ENCODE measurements around the gene GOT1.

DNA sequence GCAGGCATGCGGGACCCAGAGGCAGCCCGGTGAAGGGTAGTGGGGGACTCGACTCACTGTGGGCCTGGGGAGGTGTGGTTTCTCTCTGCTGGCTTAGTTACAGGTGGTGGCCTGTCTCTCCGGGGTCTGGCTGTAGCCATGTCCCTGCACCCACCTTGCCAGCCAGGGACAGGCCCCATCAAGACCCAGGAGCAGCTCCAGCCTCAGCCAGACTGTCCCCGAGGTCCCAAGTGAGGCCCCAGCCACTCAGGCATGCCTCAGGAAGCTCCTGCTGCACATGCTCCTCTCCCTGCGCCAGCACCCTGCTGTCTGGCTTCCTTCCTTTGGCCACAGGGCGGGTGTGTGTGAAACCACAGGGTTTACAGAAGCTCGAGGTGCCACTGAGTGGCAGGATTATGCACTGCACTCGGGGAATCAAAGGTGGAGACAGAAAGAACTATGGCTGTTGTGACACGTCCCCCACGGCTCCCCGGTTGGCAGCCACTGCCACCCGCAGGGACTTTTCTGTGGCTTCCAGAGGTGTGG lies 19.7 kb downstream of the GOLGA7B start:
- PRO-cap, 5 experiments: peak in 1 of 5 experiments; most common minus-strand start position 307 of the sequence (in 1)
- RAMPAGE, long total RNA, 2 experiments: no peak in any of the 2 experiments
- RRBS: 11% methylated on average over 4 of the region's 13 CpGs

DNA sequence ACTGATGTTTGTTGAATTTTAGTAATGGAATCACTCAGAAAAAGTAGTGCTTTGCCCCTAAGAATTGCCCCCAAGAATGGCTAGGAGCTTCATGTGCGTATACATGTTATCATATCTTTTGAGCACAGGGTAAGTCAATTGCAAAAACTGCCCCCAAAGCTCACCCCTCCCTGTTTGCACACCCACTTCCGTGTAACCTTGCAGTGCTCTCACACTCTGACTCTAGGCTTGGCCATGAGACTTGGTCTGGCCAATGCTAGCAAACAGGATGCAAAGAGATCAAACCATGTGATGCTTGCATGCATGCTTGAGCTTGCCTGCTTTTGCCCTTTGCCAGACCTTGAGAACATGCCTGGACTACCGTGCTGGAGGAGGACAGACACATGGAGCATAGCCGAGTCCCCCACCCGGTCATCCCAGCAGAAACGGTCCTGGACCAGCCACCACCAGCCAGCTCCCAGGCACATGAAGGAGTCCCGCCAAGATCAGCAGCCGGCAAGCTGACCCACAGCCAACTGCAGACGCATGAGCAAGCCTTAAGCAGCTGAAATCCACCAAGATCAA lies 23.5 kb downstream of the PYROXD2 start:
- PRO-cap, 5 experiments: no peak in any of the 5 experiments
- RAMPAGE, long total RNA, 2 experiments: no peak in any of the 2 experiments
- RRBS: 62% methylated on average over 4 of the region's 9 CpGs

- PRO-cap, 5 experiments: peak in 1 of 5 experiments; most common plus-strand start chr10:99304386 (in 1)
- RAMPAGE, long total RNA, 2 experiments: no peak in any of the 2 experiments
- RRBS: no CpG with 5 or more reads among the region's 2 CpGs
Observed at GRCh38 chr10:99304136-99304708, 24.9 kb upstream of the CNNM1 start.

- PRO-cap, 5 experiments: peak in 5 of 5 experiments; most common plus-strand start chr10:99430377 (in 1); most common minus-strand start chr10:99430624 (in 4)
- RAMPAGE, long total RNA, 2 experiments: start-site peak on the minus strand in 1 of 2 experiments, at chr10:99430597-99430631 at its widest, 2,223 reads per replicate
- RRBS: 3% methylated on average over 4 of the region's 41 CpGs
Observed at GRCh38 chr10:99430019-99430777, at the start of gene GOT1. Gene GOT1, minus strand, starts transcription at chr10:99430624.

- PRO-cap, 5 experiments: peak in 3 of 5 experiments; most common minus-strand start chr10:99434629 (in 3)
- RAMPAGE, long total RNA, 2 experiments: no peak in any of the 2 experiments
- RRBS: no CpG with 5 or more reads among the region's 10 CpGs
Observed at GRCh38 chr10:99434278-99434951, 4.0 kb upstream of the GOT1 start.

DNA sequence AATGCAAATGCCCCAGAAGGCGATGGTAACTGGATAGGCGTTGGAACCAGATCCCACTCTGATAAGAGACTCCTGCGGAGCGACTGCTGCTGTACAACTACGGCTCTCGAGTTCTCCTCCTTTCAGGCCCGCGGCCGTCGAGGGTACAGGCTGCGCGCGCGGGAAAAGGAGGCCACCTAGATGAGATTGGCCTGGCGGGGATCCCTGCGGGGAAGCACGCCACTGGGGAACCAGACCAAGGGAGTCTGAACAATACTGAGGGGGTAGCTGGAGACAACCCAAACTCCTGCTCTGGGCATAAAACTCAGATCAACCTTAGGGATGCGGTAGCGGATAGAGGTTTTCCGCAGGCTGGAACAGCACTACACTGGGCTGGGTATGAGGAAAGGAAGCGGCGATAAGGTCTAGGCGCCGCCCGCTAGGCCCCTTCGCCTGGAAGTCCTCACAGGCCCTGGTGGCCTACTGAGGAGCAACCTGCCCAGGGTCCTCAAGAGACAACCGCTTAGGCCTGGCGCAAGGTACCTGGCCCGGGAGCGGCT lies 2.8 kb upstream of the NKX2-3 start:
- PRO-cap, 5 experiments: no peak in any of the 5 experiments
- RAMPAGE, long total RNA, 2 experiments: no peak in any of the 2 experiments
- RRBS: 17% methylated on average over 2 of the region's 30 CpGs

- PRO-cap, 5 experiments: no peak in any of the 5 experiments
- RAMPAGE, long total RNA, 2 experiments: no peak in any of the 2 experiments
- RRBS: no CpG with 5 or more reads among the region's 6 CpGs
Observed at GRCh38 chr10:99716558-99717365, 15.2 kb downstream of the COX15 start.

DNA sequence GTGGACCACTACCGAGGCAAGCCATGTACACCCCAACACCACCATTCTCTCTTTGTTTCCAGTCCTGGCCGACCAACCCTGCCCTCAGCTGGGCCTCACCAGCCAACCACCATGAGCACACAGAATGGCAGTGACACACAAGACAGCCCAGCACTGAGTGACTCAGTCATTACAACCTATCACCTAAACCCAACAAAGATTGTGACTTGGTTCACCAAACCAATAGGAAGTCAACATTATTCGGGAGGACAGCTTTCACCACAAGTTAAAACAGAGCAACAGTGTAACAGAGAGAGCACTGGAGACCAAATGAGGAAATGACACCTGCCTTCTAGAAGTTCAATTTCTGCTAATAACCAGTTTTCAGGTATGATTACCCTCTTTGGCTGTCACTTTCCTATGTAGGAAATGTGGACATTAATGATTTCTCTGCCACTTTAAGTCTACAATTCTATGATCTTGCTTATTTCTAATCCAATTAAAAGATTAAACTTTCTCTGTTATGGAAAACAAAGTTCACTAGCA lies 72.1 kb downstream of the DNMBP start:
- PRO-cap, 5 experiments: no peak in any of the 5 experiments
- RAMPAGE, long total RNA, 2 experiments: no peak in any of the 2 experiments
- RRBS: no CpG with 5 or more reads among the region's 3 CpGs

DNA sequence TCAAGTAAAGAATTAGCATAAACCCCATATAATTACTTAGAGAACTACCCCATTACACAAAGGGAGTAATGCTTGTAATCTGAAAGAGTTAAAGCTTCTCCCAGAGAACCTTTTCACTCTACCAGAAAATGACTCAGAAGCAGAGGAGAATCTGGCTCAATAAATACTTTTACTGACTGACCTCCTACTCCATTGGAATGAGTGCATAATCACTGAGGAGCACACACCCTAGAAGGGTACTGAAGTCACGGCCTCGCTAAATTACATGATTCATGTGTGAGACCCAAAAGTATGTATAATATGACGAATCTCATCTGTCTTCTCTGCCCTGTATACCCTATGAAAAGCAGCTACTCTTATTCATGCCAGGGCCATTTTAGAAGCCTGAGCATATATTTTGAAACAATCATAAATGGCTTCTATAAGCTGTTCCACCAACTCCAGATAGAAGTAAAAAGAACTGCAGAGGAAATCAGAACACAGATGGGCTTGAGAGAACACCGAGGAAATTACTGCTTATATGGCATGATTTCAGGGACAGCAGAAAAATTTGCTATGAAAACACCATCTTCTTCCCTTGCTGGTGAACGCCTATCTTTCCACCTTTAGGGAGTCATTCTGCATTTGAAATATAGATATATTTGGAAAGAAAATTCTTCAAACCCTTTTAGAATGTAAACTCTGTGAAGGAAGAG lies 32.6 kb downstream of the DNMBP start:
- PRO-cap, 5 experiments: peak in 1 of 5 experiments; most common plus-strand start position 192 of the sequence (in 1); most common minus-strand start position 120 of the sequence (in 1)
- RAMPAGE, long total RNA, 2 experiments: no peak in any of the 2 experiments
- RRBS: no CpG with 5 or more reads among the region's 5 CpGs

DNA sequence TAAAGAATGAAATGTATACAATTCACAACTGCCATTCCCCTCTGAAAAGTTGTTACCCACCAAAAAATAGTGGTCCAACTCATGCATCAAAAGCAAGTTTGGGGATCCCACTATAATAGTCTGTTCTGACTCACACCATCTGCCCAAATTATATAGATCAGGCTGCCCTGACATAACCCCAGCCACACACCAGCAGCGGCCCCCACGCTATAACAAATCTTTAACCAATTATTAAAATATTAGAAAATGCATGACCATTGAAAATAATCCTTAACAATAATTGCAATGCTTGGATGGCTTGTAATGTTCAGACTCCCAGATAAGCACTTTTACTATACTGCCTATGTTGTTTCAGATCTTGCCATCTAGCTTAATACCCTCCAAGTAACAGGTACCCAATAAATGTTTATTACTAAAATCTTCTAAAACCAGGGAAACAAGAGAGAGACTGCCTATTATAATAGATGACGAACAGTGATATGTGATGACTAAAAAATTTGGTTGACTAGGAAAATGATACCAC lies 1.8 kb upstream of the ERLIN1 start:
- PRO-cap, 5 experiments: no peak in any of the 5 experiments
- RAMPAGE, long total RNA, 2 experiments: no peak in any of the 2 experiments
- RRBS: no CpG with 5 or more reads among the region's 3 CpGs

DNA sequence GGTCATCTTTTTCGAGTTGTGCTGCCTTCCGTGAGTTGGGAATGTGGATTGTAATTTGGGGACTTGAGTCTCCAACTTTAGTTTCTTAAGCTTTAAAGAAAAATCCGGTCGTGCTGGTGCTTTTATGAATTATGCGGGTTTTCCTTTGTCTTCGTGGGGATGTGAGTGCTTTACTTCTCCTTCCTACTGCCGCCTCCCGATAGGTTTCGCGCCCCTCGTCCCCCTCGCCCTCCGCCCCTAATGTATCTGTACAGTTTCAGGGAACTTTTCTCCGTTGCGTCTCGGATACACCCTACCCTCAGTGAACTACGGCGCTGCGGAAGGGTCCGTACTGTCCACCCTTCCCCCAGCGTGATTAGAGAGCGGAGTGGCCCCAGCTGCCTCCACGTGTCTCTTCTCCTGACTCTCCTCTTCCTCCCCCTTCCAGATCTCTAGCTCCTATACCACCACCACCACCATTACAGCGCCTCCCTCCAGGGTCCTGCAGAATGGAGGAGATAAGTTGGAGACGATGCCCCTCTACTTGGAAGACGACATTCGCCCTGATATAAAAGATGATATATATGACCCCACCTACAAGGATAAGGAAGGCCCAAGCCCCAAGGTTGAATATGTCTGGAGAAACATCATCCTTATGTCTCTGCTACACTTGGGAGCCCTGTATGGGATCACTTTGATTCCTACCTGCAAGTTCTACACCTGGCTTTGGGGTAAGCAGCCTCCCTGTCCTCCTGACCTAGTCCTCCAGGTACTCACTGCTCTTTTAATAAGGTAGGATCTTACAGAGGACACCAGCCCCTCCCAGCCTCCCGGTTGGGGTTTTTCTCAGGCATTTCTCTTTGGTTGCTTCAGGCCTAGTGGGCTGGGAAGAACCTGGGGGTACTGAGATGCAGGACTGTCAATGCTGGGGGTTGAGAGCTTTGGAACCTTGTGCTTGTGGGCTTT lies 876 bp downstream of the SCD start:
- PRO-cap, 5 experiments: no peak in any of the 5 experiments
- RAMPAGE, long total RNA, 2 experiments: no peak in any of the 2 experiments
- RRBS: no CpG with 5 or more reads among the region's 28 CpGs

DNA sequence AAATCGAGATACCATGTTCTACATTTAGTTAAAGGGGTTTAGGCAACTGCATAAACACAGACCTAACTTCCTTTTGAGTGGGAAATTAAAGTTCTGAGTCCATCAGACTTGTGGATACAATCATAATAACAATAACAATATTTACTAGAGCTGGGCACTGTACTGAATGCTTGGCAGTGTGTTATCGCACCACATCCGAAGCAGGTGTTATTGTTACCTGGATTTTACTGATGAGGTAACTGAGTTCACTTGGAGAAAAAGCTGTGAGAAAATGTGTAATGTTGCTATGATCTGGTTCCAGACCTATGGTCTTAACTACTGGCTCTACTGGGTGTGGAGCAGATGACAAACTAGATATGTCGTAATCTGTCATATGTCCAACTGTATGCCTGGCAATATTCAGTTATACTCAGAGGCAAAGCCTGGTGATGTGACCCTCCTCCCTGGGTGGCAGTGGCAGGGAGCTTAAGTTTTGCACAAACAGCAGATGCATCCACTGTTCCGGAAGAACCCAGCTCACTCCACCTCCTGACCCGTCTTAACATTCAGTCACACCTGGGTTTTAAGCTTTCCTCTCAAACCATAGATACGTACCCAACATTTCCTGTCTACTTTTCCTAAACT lies 23.5 kb downstream of the SCD start:
- PRO-cap, 5 experiments: peak in 3 of 5 experiments; most common plus-strand start position 402 of the sequence (in 2); most common minus-strand start position 315 of the sequence (in 1)
- RAMPAGE, long total RNA, 2 experiments: no peak in any of the 2 experiments
- RRBS: no CpG with 5 or more reads among the region's 7 CpGs

- PRO-cap, 5 experiments: peak in 5 of 5 experiments; most common minus-strand start chr10:100373348 (in 3)
- RAMPAGE, long total RNA, 2 experiments: no peak in any of the 2 experiments
- RRBS: 2% methylated on average over 5 of the region's 21 CpGs
Observed at GRCh38 chr10:100372948-100373409, 25.9 kb downstream of the SCD start.

GRCh38 chr10:100377975-100378385 lies 30.9 kb downstream of the SCD start:
- PRO-cap, 5 experiments: no peak in any of the 5 experiments
- RAMPAGE, long total RNA, 2 experiments: no peak in any of the 2 experiments
- RRBS: no CpG with 5 or more reads among the region's 4 CpGs

DNA sequence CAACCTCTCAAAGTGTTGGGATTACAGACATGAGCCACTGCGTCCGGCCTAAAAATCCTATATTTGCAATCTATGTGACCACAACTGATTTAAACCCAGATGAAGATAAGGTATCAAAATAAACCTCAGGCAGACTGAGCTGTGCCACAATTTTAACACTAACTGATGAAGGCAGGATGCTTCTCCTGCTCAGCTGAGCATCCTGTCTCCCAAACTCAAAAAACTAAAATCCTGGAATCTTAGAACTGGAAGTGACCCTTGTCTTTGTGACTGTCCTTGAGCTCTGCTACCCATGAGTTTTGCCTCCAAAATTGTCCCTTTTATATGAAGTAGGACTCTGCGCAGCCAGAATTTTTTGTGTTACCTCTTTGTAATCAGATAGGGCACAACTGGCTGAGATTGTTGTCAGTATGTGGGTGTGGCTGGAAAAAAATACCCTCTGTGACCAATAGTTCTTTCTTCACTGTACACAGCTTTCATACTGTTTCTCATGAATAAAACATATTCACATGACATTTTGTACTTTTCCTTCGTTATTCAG lies 49.8 kb upstream of the WNT8B start:
- PRO-cap, 5 experiments: no peak in any of the 5 experiments
- RAMPAGE, long total RNA, 2 experiments: no peak in any of the 2 experiments
- RRBS: no CpG with 5 or more reads among the region's 4 CpGs

GRCh38 chr10:100481301-100482155 lies 18.7 kb downstream of the WNT8B start:
- PRO-cap, 5 experiments: peak in 2 of 5 experiments; most common plus-strand start chr10:100481768 (in 2)
- RAMPAGE, long total RNA, 2 experiments: no peak in any of the 2 experiments
- RRBS: no CpG with 5 or more reads among the region's 22 CpGs

GRCh38 chr10:100528439-100529586 lies 858 bp downstream of the NDUFB8 start:
- PRO-cap, 5 experiments: no peak in any of the 5 experiments
- RAMPAGE, long total RNA, 2 experiments: no peak in any of the 2 experiments
- RRBS: 2% methylated on average over 9 of the region's 32 CpGs

- PRO-cap, 5 experiments: peak in 3 of 5 experiments; most common plus-strand start chr10:100562035 (in 2)
- RAMPAGE, long total RNA, 2 experiments: no peak in any of the 2 experiments
- RRBS: 6% methylated on average over 4 of the region's 60 CpGs
Observed at GRCh38 chr10:100561833-100562633, 26.3 kb downstream of the HIF1AN start.

DNA sequence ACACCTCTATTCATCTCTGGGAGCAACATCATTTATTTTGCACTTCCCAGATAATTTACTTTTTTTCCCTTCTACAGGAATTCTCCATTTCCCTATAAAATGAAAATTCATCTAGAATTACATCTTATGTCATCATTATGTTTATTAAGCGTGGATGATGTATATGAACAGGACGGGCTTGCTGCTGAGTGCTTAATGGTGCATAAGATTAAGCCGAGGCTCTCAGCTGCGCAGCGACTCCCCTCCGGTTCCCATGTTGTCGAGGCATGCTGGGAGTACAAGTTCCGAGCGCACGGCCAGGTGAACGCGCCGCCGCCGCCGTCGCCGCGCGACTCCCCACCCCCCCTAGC lies 91.0 kb upstream of the PAX2 start:
- PRO-cap, 5 experiments: no peak in any of the 5 experiments
- RAMPAGE, long total RNA, 2 experiments: no peak in any of the 2 experiments
- RRBS: no CpG with 5 or more reads among the region's 20 CpGs

DNA sequence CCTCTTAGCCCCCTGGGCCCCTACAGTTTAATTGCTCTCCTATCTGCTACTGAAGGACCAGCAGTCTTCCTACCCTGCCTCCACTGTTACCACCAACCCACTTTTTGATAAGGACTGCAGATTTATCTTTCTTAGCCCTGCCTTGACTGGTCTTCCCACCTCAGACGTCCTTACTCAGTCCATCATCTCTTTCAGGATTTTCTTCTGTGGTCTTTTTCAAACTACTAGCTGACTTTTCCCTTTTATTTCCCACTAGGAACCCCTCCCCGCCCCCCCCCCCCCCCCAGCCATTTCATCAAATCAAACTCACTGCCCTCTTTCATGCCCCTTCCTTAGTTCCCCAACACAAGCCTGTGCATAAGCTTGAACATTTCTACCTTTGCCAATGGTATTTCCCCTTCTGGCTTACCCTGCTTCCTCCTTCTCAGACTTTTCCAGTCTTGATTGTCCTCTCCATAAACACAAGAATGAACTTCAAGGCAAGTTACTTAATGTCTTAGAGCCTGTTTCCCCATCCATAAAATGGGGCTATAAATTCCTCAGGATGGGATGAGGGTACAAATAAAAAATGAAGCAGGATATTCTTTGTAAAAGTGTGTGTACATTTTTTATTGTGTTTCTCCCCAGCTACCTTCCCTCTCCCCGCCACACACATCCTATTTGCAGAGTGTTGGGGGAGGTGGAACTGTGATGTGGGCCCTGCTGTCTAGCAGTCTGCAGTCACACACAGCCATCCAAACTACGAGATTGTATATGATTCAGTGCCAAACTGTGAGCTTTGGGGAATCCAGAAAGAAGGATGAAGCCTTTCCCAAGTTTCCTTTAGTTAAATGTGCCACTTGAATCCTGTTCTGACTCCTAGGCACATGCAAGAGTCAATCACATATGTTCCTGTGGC lies 1.5 kb upstream of the SEMA4G start:
- PRO-cap, 5 experiments: no peak in any of the 5 experiments
- RAMPAGE, long total RNA, 2 experiments: no peak in any of the 2 experiments
- RRBS: no CpG with 5 or more reads among the region's 4 CpGs